ENCODE measurements around a stretch of chr2.

- RRBS = 92% methylated on average over 1 of the region's 15 CpGs
These were observed 43.2 kb downstream of the HK2 start for GRCh38 chr2:74876992-74877601.

- RRBS = 99% methylated on average over 4 of the region's 13 CpGs
These were observed 47.4 kb downstream of the HK2 start for GRCh38 chr2:74881250-74881865.

GRCh38 chr2:74918982-74919276, 39.5 kb upstream of the POLE4 start:
- RRBS = no CpG with 5 or more reads among the region's 5 CpGs

DNA sequence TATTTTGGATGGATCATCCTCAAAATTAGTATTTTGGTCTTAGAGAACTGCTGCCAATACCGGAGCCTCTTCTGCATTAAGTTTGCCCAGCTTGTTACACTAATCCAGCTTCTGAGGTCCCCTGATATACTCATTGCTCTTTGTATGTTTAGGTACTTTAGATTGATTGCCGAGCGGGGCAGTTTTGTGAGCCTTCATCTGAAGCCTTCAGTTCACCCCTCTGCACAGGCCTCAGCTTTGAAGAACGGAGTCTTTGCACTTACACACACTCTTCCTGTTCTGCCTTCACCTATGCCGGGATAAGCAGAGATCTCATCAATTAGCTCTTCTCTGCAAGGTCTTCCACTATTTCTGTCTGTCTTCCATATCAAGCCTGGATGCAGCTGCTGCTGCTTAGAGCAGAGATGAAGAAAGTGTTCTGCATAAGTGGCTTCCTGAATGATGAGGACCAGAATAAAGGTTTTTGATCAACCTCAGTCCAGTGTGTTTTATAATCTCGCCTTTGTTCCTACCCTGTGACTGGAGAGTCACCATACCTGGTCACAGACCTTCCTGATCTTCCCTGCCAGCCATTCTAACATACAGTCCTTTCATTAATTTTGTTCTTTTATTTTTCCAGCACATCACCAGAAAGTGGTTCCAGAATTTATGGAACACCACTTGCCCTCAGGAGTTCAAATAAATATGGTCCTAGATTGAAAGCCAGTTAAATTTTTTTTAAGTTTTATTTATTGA, 11.0 kb downstream of the POLE4 start:
- RRBS = no CpG with 5 or more reads among the region's 6 CpGs

- RRBS = no CpG with 5 or more reads among the region's 8 CpGs
These were observed 90.2 kb downstream of the TACR1 start for GRCh38 chr2:75109165-75109573.

DNA sequence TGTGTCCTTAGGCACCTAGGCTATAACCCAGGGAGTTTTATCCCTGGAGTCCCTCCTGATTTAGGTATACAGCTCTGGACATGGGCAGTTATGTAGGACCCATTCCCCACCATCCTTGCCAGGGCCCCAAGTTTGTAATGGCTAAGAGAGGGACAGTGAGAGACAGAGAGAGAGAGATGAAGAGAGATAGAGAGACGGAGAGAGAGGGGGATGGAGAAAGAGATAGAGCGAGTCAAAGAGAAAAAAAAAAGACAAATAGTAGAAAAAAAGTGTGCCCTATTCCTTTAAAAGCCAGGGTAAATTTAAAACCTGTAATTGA, 162.3 kb upstream of the GCFC2 start:
- RRBS = no CpG with 5 or more reads among the region's 2 CpGs

GRCh38 chr2:77103319-77103698, 418.9 kb downstream of the LRRTM4 start:
- RRBS = no CpG with 5 or more reads among the region's 2 CpGs

- RRBS = no CpG with 5 or more reads among the region's 4 CpGs
These were observed 109.7 kb upstream of the REG3G start for GRCh38 chr2:78915832-78916266.

- RRBS = 89% methylated on average over 1 of the region's 12 CpGs
These were observed 157.3 kb downstream of the CTNNA2 start for GRCh38 chr2:79670166-79670592.

DNA sequence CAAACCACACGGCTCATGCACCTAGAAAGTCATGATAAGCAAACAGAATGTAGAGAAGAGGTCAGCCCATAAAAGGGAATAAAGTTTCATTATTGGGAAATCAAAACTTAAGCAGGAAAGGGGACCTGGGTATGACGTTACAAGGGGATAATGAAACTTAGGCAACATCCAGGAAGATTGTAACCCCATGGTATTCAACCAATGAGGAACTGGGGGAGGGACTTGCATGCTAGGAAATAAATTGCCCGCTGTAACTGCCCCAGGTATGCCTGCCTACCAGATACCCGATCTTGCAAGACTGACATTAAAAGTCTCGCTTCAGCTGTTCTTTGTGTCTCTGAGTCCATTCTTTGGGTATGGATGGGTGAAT, 1679.0 kb downstream of the SUCLG1 start:
- RRBS = no CpG with 5 or more reads among the region's 5 CpGs

- RRBS = no CpG with 5 or more reads among the region's 2 CpGs
These were observed 406.1 kb downstream of the SUCLG1 start for GRCh38 chr2:84053006-84053351.

GRCh38 chr2:84849352-84849973, 31.4 kb downstream of the TRABD2A start:
- RRBS = no CpG with 5 or more reads among the region's 7 CpGs

GRCh38 chr2:84856683-84857289, 24.1 kb downstream of the TRABD2A start:
- RRBS = no CpG with 5 or more reads among the region's 9 CpGs

GRCh38 chr2:84888737-84889403, 8.0 kb upstream of the TRABD2A start:
- RRBS = no CpG with 5 or more reads among the region's 5 CpGs

GRCh38 chr2:84957647-84959027, 12.8 kb upstream of the KCMF1 start:
- RRBS = no CpG with 5 or more reads among the region's 16 CpGs

- RRBS = no CpG with 5 or more reads among the region's 4 CpGs
These were observed 8.1 kb upstream of the KCMF1 start for GRCh38 chr2:84962888-84963331.

DNA sequence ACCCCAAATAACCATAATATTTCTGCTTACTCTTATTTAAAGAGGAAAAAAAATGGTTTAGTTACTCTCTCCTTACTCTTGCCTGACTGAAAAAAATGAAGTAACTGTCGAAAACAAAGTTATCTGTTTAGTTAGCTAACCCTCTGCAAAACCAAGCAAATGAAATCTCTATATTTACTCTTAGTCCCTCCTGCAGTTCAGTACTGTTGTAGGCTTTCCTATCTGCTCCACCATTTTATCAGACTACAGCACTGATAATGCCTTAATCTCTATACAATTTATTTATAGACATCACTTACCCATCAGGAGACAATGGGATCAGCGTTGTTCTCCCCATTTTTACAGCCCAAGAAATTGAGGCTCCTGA, 2.0 kb upstream of the KCMF1 start:
- RRBS = no CpG with 5 or more reads among the region's 2 CpGs

- RRBS = no CpG with 5 or more reads among the region's 5 CpGs
These were observed 1.5 kb upstream of the KCMF1 start for GRCh38 chr2:84969391-84969993.

DNA sequence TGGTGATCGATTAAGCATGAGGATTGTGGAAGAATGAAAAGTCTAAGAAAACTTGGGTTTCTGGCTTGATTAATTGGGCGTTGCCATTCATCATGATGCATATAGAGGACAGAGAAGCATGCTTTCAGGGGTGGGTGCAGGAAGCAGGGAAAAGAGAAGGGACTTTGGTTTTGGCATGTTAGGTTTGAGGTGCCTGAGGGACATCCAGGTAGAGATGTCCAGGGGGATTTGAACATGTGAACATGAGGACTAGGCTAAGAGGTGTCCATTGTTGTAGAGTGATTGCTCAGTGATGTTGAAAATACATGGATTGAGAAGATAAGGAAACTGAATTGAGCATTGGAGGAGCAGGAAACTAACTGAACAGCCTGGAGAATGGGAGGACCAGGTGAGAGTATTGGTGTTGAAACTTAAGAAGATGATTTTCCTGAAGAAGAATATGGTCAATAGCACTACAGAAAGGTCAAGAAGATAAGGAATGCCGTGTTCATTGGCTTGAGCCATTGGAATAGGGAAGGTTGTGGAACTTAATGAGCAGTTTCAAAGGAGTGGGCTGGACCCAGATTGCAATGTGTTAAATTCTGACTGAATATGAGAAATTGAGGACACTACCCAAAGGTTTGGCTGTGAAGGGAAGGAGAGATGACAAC, 18.8 kb downstream of the KCMF1 start:
- RRBS = no CpG with 5 or more reads among the region's 3 CpGs

GRCh38 chr2:85163375-85163879, 30.2 kb downstream of the TCF7L1 start:
- RRBS = no CpG with 5 or more reads among the region's 8 CpGs

Measured in HTR-8/SVneo (cell line).